Skeletal muscle satellite cell (primary cell): Measurements from ENCODE around the gene SLC6A20.

DNA sequence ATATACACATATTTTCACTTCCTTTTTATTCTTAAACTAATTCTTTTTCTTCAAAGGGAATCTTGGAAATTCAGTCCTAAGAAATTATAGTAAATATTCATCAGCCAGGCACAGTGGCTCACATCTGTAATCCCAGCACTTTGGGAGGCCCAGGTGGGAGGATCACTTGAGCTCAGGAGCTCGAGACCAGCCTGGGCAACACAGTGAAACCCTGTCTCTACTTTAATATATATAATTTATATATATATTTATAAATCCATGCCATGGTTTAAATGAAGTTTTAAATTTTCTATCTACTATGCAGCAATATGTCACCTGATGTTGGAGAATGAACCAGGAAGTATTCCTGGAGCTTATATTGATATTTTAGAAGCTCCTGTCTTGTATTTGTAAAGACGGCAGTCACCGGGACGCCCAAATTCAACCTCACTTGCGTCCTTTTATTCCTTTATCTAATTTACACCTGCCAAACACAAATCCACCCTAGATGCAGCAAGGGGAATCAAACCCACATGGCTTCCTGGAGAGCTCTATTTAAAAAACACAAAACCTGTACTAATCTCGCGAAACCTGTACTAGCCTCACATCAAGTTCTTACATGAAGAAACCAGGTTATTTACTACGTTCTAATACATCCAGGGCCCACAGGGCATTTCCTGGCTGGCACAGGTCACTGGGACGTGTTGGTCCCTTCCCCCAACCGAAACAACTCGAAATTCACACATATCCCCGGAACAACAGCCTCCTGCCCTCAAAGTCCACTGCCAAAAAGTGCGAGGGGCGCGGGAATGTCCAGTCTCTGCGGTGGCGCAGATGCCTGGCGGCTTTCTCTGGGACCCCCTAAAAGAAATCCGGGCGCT, 1.2 kb downstream of the CDCP1 start:
- CAGE, long polyA plus RNA: no peak

DNA sequence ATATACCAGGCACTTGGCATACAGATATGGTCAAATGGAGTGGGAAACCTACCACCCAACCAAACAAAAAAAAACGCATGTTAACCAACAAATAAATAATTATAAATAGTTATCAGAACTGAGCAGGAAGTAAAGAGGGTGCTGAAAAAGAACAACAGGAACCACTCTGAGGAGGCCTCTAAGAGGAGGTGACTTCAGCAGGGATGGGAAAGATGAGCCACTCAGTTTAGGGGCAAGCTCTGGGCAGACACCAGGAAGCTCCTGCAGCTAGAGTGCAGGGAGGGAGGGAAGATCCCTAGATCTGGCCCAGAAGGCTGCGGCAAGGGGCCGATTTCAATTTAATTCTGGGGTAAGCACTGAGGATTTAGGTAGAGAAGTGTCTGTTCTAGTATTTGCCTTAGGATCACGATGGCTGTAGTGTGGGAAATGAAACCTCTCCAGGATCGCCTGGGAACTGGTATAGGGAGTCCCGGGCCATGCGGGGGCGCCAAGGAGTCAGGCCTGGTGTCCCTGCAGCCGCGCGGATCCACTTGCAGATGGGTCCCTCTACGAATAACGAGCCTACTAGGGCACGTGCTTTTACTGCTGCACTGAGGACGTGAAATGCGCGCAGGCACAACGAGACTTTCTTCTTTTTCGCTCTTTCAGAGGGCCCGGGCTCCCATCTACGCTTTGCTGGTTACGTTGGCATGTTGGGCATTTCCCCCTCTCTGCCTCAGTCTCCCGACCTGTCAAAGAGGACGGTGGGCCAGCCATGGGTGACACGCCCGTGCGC, 1.5 kb upstream of the LIMD1 start:
- CAGE, long polyA plus RNA: no peak

GRCh38 chr3:45604141-45604655, 9.6 kb downstream of the LIMD1 start:
- CAGE, long polyA plus RNA: no peak

DNA sequence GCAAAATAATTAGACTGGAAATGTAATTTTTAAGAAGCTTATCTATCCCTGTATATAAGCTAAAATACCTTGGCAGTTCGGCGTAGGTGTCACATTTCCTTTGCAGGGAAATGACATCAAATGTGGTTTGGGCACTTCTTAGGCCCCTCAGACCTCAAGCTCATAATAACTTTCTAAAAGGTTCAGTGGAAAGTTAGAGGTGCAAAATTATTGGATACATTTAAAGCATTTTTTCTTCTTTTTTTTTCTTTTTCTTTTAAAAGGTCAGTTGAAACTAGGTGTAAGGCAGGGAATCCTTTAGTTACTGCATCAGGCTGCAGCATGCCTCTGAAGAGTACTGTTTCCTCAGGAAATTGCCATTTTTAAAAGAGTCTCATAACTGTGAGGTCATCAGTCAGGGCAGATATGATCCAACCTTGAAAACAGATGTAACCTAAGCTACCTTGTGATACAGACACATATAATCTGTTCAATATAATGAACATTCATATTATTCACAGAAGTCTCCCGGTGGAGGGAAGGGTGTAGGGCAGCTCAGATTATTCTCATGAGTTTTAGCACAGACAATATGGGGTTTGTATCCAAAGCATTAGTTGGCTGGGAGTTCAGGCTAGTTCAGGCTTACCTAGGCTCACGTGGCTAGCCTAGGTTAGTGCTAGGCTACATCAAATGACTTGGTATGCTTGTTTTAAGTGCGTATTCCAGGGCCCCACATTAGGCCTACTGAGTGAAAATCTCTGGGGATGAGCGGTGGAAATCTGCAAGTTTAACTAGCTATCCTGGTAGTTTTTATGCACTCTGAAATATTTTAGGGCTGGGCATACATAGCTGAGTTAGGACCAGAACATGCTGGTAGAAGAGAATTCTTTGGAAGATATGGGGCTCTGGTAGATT, 5.0 kb downstream of the SACM1L start:
- CAGE, long polyA plus RNA: no peak

GRCh38 chr3:45791589-45792054, 4.7 kb downstream of the SLC6A20 start:
- CAGE, long polyA plus RNA: no peak

GRCh38 chr3:45796138-45796916, at the start of gene SLC6A20:
Gene SLC6A20 (minus strand): TSS chr3:45796536.
- CAGE, long polyA plus RNA: no peak

DNA sequence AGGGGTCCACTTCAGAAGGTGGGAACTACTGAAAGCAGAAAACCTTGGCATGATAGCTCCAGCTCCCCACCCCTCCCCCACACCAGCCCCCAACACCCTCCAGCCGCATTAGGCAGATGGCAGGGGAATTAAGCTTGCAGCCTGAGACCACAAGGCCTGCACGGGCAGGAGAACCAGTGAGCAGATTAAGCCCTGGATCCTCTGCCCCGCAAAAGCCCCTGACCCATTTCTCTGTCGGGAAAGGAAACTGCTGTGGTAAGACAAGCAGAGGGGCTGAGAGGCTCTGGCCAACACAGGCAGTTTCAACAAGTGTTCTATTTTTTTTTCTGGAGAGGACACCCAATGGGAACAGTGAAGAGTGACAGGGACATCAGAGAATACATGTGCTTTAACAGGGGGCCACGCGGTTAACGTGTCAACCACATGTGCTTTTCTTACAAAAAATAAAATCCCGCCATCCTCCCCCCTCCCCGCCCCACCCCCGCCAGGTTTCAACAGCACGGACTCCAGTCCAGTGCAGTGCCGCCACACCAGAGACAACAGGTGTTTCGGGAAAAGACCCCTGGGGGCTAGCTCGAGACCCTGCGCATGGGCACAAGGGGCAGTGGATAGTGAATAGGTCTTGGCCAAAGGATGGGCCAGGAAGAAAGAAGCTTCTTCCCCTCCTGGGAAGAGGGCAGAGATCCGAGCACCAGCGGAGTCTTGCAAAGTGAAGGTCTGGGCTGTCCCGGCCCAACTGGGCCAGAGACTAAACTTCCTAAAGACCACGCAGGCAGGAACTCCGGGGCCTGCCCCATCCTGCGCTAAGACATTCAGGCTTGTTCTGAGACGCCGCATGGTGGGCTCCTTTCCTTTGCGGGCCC, 814 bp downstream of the FYCO1 start:
- CAGE, long polyA plus RNA: no peak

- CAGE, long polyA plus RNA: no peak
Observed at GRCh38 chr3:46022816-46023507, 4.3 kb downstream of the XCR1 start.

GRCh38 chr3:46097582-46098306, 70.5 kb upstream of the XCR1 start:
- CAGE, long polyA plus RNA: no peak

DNA sequence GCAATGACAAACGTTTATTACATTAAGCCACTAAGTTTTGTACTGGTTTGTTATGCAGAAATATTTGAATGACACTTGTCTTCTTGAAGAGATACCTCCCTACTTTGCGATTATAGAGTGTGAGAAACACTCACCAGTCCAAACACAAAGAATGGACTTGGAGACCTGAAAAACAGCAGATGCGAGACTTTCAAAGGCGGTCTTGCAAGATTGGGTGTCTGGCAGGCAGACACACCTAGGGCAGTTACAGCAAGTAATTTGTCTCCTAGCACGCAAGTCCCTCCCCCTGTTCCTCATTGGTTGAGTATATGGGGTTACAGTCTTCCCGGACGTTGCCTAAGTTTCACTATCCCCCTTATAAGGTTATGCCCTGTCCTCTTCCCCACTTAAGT, 83.7 kb upstream of the XCR1 start:
- CAGE, long polyA plus RNA: no peak

GRCh38 chr3:46183270-46183854, 24.8 kb downstream of the CCR1 start:
- CAGE, long polyA plus RNA: no peak

GRCh38 chr3:46353417-46353941, 432 bp upstream of the CCR2 start:
- CAGE, long polyA plus RNA: no peak

DNA sequence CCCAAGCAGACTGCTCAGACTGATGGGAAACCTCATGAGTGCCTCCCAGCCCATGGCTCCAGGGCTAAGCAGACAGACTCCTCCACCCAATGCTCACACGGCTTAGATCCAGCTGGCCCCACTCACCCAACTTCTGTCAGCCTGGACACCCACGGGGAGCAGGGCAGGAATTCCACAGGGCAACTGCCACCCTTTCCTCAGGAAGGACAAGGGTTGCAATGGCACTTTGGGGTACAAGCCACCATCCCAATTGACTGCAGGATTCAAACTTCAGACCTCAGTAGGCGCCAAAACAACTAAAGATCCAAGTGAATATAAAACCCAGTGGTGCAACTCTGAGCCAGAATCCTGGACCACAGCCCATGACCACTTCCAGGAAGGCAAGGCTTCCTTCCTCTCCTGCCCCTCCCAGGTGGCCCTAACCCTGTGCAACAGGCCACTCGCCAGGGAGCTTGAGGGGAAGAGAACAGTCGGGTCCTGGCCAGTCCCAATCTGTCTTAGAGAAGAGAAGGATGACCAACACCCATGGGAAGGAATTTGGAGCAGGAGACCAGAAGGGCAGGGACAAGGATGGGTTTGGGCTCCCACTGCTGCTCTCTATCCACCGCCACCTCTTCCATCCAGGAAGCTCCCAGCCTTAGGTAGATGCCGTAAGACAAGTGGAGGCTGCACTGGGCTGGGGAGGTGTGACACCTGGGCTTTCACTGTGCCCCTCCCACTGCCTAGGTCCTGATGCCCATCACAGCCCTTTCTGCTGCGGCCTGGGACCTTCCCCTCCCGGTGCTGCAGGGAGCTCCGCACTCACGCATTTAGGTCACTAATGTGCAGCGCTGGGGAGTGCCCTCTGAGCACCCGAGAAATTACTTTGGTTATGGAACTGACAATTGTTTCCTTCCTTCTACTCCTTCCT, 1.1 kb downstream of the LTF start:
- CAGE, long polyA plus RNA: no peak

GRCh38 chr3:46490713-46491667, 6.8 kb upstream of the RTP3 start:
- CAGE, long polyA plus RNA: no peak

DNA sequence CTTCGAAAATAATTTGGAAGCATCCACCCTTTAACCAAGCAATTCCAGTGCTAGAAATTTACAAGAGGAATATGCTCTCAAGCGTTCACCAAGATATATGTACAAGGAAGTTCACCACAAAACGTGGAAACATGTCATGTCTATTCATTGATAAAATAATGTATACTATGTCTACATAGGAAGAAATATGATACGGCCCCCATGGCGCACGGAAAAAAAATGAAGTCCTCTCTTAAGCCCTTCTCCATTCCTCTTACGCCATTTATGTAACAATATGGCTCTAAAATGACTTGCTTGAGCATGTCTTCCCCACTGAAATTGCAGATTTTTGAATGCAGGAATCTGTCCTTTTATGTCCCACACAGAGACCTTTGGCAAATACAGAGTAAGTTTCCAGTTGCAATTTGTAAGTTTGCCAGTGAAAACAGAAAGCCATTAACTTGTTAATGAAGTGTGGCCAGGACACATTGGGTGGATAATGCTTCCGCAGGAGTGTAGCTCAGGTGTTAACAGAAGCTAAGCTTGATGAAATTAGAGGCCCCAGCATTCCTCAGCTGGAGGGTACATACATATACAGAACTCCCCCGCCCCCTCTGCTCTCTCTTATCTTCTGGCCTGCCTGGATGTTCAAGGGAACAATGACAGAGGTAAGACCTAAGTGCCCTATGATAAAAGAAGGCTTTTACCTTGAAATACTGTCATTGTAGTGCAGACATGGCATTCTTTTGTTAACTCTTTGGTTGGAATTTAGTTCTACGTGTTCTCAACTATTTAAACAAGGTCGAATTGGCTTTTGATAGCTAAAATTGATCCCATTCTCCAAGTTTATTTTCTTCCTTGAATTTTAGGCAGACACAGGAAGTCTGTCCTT, 3.4 kb upstream of the TDGF1 start:
- CAGE, long polyA plus RNA: no peak

DNA sequence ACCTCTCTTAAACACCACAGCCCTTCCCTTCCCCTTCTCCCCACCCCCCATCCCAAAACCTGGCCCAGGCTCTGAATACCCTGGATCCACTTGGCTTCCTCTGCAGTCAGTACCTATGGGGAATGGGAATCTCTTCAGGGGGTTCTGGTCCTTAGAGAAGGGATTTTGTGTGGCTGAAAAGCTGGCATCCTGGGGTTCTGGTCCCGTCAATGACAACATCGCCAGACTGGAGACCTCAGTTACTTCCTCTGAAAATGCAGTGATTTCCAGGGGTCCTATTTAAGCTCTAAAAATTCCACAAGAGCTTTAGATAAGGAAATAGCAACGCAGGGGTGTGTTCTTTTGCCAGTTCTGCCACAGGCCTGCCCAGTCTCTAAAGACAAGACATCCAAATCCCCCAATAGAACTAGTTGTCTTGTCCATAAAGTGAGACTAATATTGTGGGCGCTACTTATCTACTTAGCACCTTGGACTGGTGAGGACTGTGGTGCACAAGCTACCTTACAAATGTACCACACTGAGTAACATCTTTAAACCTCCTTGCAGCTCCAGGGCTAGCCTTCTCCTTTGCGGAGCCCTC, 2.1 kb upstream of the TDGF1 start:
- CAGE, long polyA plus RNA: no peak

- CAGE, long polyA plus RNA: no peak
Observed at GRCh38 chr3:47006255-47007098, 27.0 kb downstream of the NBEAL2 start.

DNA sequence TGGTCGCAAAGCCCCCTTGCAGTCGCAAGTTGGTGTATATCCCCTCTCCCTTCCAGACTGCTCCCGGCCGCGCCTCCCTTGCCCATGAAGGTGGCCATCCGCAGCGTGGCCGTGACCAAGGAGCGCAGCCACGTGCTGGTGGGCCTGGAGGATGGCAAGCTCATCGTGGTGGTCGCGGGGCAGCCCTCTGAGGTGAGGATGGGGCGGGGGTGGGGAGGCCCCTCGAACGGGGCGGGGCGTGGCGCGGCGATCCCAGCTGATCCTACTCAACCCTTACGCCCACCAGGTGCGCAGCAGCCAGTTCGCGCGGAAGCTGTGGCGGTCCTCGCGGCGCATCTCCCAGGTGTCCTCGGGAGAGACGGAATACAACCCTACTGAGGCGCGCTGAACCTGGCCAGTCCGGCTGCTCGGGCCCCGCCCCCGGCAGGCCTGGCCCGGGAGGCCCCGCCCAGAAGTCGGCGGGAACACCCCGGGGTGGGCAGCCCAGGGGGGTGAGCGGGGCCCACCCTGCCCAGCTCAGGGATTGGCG, 29.5 kb downstream of the NBEAL2 start:
- CAGE, long polyA plus RNA: no peak

DNA sequence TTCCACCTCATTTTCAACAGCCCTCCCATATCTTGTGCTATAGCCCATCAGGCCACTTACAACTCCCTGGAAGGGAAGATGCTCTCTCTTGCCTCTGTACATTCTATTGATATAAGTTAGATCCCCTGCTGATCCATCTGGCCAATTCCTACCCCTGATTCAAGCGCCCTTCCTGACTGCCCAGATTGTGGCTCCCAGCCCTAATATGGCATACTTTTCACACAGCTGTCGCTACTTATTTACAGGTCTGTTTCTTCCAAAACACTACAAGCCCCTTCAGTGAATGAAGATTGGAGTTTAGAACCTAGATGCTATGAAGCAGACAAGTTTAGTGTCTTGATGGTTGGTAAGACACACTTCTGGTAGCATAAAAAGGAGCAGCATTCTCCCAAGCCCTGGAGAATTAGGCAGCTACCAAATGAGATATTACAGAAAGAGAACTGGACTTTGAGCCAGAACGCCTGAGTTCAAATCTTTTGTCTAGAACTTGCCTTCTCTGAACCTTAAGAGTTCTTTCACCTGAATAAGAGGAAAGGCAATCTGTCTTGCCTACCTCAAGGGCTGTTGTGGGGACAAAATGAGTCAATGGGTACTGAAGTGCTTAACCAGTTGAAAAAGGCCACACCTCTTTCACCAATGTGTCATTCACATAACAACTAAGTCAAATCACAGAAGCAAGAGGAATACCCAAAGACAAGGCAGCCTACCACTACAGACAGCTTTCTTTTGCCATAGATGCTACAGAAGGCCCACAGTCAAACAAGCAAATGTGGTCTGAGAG, 39.5 kb downstream of the NBEAL2 start:
- CAGE, long polyA plus RNA: no peak

- CAGE, long polyA plus RNA: no peak
Observed at GRCh38 chr3:47087361-47087987, 76.4 kb downstream of the SETD2 start.